SJSA1 (cell line): ENCODE measurements around the genes RSPH1, CBS and RRP1.

DNA sequence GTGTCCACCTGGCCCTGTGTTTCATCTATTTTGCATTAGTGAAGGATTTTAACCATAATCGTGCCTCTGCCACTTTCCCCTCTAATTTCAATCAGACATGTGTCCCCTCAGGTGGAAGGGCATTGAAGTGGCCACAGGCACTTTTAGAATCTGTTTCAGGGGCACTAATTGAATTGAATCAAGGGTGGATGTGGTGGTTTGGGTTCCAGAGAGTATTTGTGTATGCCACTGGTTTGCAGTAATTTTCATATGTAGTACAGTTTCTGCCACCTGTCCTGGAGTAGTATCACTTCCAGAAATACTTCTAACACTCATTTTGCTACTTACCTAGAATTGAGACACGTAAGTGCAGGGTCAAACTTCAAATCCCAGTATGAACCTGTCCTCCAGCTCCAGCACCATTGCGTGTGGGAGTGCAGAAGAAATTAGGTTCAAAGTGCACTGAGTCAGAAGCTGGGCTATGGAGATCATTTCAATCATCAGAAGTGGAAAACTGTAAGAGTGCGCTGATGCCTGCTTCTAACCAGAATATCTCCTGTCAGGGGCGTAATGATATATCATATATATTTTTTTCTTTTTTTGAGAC lies 26.8 kb downstream of the RSPH1 start:
- RAMPAGE, long total RNA, result no peak

GRCh38 chr21:42495757-42496779 lies at the start of gene RSPH1:
RSPH1 (minus strand) TSS chr21:42496224.
- RAMPAGE, long total RNA, result no peak

DNA sequence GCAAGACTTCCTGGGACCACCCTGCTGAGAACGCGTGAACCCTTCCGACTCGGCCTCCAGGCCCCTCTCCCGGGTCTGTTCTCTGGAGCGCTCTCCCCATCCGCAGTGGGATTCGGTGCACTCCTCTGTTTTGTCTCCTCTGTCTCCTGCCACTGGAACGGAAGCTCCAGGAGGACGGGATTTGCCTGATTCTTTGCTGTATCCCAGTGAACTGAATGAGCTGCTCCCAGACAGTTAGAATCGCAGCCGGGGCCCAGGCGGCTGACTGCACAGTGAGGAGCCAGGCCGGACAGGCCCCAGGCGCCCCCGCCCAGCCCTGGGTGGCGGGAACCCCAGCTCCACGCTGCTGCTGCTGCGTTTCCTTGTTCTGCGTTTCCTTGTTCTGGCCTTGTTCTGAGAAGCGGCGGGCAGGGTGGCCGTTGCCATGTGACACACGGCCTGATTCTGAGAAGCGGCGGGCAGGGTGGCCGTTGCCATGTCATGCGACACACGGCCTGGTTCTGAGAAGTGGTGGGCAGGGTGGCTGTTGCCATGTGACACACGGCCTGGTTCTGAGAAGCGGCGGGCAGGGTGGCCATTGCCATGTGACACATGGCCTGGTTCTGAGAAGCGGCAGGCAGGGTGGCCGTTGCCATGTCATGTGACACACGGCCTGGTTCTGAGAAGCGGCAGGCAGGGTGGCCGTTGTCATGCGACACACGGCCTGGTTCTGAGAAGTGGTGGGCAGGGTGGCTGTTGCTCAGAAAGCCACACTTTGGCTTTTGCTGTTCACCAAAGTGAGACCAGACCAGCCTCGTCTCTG lies 56.1 kb downstream of the SLC37A1 start:
- RAMPAGE, long total RNA, result no peak

DNA sequence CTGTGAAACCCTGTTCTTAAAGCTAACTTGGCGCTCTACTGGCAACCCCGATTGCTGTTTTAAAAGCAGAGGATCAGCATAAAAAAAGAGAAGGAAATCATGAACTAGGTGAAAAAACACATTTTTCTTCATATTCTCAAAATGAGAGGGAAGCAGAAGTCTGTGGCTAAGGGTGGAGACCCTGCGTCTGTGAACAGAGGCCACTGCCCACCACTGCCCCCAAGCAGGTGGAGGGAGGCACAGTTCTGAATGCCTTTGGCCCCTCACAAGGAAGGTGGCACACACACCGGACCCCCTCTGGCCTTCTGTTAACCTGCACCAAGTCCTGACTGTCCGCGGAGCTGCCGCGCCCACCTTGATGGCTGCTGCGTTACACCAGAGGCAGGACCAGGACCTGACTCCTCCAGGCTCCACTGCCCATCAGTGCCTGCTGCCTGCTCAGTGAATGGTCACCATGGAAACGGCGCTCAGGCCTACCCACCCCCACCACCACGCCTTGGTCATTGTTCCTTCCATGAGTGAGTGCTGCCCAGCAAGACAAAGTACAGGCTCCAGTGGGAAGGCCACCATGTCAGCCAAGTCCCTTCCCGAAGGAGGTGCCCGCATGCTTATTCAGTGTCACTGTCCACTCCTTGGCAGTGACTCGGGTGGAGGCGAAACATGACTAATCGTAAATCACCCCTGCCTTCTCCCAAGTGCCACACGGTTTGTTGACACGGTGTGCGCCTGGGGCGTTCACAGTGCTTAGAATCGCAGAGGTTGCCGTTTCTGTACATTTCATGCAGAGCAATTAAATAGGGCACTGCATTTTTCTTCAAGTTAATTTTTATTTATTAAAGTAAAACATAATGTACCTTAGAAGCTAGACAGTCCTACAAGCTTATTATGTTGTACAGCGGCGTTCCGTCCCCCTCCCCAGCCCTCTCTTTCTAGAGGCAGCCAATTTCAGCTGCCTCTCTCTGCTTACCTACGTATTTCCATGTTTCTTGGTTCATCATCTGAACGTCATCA lies 57.3 kb downstream of the SLC37A1 start:
- RAMPAGE, long total RNA, result no peak

- RAMPAGE, long total RNA, result no peak
These were observed 22.8 kb upstream of the PDE9A start for GRCh38 chr21:42630605-42631060.

- RAMPAGE, long total RNA, result no peak
These were observed 9.0 kb downstream of the PDE9A start for GRCh38 chr21:42662088-42663246.

DNA sequence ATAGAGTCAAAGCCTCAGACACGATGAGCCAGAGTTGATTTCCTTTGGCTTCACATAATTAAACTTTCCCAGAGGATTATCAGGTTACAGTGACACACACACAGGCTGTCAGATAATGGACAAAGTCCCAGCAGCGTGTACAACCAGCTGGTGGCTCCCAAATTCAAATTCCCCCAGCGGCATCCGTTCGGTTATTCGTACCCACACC lies 66.5 kb downstream of the PDE9A start:
- RAMPAGE, long total RNA, result no peak

GRCh38 chr21:42761406-42761978 lies 108.1 kb downstream of the PDE9A start:
- RAMPAGE, long total RNA, result no peak

DNA sequence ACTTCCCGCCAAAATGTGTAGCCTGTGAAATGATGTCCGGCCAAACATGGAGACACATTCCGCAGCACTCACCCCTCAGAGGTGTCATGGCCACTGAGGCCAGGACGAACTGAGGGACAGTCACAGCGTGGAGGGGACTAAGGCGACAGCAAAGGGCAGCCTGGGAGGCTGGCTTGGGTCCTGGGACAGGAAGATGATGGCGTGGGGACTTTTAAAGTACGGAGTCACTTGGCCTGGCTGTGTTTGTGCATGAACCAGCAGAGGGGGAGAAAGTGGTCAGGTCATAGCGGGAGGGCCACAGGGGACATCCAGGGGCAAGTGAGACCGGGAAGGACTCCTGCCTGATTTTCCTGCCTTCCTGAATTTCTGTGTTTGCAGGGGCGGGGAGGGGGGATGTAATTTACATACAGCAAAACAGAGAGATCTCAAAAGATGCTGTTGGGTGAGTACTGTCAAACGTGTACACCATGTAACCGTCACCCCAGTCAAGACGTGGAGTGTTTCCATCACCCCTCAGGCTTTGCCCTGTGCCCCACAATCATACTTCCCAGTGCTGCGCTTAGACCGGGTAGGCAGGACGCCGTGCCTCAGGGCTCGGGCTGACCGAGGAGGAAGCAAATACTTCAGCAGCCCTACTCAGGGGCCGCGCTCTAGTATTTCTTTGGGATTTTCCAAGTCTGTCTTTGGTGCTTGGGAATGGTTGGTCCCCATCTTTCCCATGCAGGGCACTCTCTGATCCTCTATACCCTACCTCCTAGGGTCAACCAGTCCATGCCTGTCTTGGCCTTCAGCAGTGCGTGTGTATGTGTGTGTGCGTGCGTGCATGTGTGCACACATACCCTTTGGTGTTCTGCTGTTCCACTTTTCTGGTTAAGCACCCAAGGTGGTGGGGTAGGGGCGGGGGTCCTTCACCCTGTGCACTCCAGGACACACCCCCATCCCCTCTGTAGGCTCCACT lies 45.1 kb downstream of the WDR4 start:
- RAMPAGE, long total RNA, result no peak

GRCh38 chr21:42849488-42850350 lies 29.6 kb downstream of the WDR4 start:
- RAMPAGE, long total RNA, result no peak

GRCh38 chr21:43020988-43021510 lies 46.7 kb downstream of the PKNOX1 start:
- RAMPAGE, long total RNA, result no peak

DNA sequence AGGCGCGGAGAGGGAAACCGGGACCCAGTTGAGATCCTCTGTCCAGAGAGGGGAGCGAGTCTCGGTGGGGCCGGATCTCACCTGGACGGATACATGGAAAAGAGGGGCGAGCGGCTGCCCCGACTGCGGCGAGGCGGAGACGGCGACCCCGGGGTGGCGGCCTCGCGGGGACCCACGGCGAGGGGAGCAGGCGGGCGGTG lies at the start of gene CBS:
CBS (minus strand) TSS at position 147 of the 200 bp plus-strand sequence.
- RAMPAGE, long total RNA, result no peak

DNA sequence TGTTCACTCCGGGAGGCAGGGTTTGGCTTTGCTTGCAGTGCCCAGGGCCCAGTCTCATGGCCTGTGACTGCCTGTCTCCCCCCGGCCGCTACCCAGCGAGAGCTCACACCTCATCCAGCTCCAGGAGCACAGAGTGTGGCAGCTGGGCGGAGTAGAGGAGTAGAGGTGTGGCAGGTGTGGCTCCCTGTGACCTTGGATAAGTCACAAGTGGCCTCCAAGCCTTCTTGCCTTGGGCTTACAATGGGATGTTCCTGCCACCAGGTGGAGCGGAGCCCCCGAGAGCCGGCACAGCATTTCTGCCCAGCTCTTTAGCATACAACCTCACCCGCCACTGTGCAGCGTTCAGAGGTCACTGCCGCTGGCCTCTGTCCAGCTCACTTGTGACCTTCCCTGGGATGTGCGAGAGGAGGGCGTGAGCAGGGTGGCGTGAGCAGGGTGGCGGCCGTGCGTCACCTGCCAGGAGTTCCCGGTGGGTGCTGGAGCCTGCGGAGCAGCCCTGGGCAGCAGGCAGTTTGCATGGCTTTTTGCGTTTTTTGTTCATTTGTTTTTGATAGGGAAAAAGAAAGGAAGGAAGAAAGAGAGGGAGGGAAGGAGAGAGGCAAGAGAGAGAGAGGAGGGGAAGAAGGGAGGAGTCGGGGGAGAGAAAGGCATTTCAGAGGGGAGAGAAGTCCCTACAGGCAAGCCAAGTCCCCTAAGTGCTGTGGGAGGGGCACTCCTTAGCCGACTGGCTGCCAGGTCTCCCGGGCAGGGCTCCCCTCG lies 42.5 kb downstream of the CRYAA start:
- RAMPAGE, long total RNA, result no peak

DNA sequence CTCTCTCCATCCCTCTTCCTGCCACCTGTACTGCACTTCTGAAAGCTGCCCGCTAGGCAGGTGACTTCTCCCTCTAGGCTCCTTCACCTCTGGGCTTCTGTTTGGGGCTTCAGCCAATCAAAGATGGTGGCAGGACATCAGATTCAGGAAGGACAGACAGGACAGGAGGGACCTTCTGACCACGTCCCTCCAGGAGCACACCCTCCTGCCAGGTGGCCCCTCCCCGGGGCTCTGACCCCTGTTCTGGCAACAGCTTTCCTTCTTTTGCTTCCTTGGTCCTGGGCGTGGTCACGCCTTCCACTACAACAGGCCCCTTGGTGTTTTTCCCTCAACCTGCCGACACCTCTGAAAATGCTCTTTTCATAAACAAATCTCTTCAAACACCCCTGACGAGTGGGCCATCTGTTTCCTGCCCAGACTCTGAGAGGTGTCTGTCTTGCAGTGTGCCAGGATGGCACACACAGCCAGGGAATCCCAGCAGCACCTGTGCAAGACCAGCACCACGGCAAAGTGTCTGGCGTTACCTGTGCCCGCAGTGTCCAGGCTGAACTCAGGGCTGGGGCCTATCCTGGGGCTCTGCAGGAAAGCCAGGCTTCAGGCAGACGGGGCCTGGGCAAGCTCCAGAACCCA lies 89.1 kb downstream of the SIK1 start:
- RAMPAGE, long total RNA, result no peak

GRCh38 chr21:43653042-43653375 lies 6.3 kb downstream of the HSF2BP start:
- RAMPAGE, long total RNA, result no peak

GRCh38 chr21:43689850-43690454 lies 29.0 kb upstream of the PDXK start:
- RAMPAGE, long total RNA, result no peak

DNA sequence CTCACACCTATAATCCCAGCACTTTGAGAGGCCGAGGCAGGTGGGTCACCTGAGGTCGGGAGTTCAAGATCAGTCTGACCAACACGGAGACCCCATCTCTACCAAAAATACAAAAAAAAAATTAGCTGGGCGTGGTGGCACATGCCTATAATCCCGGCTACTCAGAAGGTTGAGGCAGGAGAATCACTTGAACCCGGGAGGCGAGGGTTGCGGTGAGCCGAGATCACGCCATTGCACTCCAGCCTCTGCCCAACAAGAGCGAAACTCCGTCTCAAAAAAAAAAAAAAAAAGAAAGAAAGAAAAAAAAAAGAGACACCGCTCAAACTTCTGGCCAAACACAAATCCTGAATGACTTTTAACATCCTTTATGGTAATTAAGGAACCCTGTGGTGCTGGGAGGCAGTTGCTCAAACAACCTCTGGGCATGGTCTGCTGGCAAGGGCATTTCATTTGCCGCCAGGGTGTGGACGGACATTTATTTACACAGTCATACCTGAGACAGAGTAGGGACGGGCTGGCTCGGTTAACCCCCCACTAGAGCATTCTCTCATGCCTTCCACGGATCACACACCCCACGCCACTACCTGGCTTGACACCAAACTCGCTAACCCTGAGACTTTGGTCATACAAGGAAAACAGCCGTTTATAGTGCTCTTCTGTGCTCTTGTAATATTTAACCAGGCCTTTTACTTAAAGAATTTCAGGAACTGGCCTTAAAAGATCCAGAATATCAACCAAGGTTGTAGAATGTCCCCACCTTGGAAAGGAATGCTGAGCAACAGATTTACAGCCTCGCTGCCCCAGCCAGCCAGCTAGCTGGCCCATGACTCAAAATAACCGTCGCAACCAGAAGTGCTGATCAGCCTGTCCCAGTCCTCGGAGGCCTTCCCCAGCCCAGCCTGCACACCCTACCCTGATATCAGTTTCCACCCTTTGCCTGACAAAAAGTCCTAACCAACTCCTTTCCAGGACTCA lies 6.7 kb upstream of the PDXK start:
- RAMPAGE, long total RNA, result no peak

DNA sequence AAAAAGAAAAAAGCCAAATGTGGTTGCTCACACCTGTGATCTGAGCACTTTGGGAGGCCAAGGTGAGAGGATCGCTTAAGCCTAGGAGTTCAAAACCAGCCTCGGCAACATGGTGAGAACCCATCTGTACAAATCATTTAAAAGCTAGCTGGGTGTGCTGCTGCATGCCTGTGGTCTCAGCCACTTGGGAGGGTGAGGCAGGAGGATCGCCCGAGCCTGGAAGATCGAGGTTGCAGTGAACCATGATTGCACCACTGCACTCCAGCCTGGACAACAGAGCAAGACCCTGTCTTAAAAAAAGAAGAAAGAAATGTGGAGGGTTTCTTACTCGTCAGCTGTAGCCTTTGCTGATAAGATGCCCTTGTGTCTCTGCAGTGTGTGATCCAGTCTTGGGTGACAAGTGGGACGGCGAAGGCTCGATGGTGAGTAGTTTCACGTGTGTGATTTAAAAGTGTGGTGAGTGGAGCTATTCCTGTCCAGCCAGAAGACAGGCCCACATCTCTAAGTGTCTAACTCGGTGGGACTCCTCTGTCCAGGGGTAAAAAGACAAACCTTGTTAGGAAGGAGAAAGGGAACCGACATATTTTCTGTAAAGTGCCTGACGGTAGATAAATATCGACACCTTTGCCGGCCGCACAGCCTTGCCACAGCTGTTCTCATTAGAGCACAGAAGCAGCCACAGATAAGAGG lies 26.9 kb downstream of the PDXK start:
- RAMPAGE, long total RNA, result no peak

GRCh38 chr21:43759770-43760426 lies 16.2 kb downstream of the CSTB start:
- RAMPAGE, long total RNA, result no peak

GRCh38 chr21:43789477-43790187 lies at the start of gene RRP1:
RRP1 (plus strand) TSS chr21:43789577.
- RAMPAGE, long total RNA, result no peak